Foreskin fibroblast (primary cell): ENCODE measurements around a stretch of chr4.

DNA sequence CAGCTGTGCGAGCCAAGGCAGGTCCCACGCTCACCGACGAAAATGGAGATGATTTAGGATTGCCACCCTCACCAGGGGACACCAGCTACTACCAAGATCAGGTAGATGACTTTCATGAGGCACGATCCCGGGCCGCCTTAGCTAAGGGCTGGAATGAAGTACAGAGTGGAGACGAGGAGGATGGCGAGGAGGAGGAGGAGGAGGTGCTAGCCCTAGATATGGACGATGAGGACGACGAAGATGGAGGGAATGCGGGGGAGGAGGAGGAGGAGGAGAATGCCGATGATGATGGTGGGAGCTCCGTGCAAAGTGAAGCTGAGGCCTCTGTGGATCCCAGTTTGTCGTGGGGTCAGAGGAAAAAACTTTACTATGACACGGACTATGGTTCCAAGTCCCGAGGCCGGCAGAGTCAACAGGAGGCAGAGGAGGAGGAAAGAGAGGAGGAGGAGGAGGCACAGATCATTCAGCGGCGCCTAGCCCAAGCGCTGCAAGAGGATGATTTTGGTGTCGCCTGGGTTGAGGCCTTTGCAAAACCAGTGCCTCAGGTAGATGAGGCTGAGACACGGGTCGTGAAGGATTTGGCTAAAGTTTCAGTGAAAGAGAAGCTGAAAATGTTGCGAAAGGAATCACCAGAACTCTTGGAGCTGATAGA is 512 bp downstream of the UTP3 start:
- RRBS: no CpG with 5 or more reads among the region's 26 CpGs

DNA sequence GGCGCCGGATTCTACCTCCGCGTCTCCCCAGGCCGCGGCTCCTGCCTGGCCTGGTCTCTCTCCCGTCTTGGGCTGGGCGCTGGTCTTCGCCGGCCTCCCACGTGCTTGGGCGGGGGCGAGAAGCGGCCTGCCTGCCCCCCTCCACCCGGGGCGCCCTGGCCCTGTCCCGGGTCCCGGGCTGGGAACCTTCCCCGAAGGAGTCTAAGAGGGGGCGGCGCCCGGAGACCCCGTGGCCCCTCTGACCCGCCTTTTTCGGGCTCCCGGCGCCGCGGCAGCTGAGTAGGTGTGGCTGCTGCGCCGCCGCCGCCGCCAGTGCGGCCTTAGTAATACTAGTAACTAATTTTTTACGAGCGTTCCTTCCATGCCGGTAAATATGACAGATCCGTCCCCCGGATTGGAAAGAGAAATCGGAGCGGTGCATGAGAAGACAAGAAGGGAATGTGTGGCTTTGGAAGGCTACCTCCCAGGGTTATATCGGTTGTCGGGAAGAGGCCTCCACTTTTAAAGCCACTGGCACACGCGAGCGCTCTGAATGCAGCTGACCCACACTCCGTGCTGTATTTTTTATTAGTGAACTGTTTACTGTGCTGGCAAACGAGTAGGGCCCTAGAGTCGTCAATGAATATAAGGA is 16.2 kb upstream of the RUFY3 start:
- RRBS: 3% methylated on average over 28 of the region's 50 CpGs

DNA sequence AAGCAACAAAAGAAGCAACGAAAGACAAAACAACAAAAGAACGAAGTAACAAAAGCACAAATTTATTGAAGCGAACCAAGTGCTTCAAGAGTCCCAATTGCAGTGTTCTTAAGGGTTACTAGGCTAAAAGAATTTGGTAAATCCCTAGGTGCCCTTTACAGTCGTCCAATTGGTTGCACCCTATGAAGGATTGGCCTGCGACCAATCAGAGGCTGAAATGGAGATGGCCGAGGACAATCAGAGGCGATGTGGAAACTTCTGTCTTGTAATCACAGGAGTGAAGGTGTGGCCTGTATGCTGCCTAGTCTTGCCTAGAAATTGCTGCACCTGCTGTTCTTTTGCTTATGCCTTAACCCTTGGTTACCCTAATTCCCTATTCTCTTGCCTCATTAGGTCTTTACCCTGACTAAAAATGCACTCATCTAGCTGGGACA is 1.1 kb upstream of the DCK start:
- RRBS: no CpG with 5 or more reads among the region's 7 CpGs

GRCh38 chr4:71120889-71121099 is 66.3 kb upstream of the SLC4A4 start:
- RRBS: 97% methylated on average over 5 of the region's 19 CpGs

- RRBS: no CpG with 5 or more reads among the region's 7 CpGs
Observed at GRCh38 chr4:71235769-71236266, 48.8 kb downstream of the SLC4A4 start.

DNA sequence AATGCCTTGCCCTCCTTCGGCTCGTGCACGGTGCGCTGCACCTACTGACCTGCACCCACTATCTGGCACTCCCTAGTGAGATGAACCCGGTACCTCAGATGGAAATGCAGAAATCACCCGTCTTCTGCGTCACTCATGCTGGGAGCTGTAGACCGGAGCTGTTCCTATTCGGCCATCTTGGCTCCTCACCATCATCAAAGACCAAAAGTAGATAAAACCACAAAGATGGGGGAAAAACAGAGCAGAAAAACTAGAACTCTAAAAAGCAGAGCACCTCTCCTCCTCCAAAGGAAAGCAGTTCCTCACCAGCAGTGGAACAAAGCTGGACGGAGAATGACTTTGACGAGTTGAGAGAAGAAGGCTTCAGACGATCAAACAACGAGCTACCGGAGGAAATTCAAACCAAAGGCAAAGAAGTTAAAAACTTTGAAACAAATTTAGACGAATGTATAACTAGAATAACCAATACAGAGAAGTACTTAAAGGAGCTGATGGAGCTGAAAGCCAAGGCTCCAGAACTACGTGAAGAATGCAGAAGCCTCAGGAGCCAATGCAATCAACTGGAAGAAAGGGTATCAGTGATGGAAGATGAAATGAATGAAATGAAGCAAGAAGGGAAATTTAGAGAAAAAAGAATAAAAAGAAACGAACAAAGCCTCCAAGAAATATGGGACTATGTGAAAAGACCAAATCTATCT is 232.7 kb downstream of the SLC4A4 start:
- RRBS: no CpG with 5 or more reads among the region's 17 CpGs

GRCh38 chr4:72766536-72766819 is 197.5 kb upstream of the ADAMTS3 start:
- RRBS: no CpG with 5 or more reads among the region's 7 CpGs

GRCh38 chr4:73100021-73100695 is 30.6 kb upstream of the COX18 start:
- RRBS: no CpG with 5 or more reads among the region's 9 CpGs

DNA sequence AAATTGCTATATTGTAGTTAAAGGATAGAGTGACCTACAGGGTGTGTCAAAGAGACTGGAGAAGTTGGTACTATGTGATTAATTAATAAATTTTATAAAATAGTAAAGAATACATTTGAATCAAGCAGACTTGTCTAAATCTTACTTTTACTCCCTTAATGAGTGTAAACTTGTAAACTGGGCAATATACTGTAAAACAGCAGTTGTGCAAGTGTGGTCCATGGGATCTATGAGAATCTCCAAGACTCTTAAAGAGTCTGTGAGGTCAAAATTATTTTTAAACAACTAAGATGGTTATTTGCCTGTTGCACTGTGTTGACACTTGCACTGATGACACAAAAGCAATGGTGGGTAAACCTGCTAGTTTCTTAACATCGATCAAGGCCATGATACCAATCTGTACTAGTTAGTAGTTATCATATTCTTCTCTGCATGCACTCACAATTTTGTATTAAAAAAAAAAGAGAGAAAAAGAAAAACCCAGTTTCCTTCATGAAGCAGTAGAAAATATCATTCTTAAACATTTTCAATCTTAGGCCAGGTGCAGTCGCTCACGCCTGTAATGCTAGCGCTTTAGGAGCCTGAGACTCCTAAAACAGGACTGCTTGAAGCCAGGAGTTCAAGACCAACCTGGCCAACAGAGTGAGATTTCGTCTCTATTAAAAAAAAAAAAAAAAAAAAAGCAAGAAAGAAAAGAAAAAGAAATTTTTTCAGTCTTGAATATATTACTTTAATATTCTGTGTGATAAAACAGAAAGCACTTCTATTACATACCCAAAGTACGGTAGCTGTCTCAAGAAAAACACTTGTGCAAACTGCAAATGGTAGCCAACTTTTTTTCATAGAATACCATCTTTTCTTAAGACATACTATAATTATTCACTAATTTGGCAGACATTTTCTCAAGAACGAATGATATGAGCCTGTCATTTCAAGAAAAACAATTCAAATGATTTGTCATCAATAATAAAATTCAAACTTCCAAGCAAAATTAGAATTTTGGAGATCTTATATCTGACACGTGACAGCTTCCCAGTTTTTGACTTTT is 44.1 kb downstream of the ANKRD17 start:
- RRBS: no CpG with 5 or more reads among the region's 8 CpGs

- RRBS: no CpG with 5 or more reads among the region's 4 CpGs
Observed at GRCh38 chr4:73258871-73258998, 137 bp upstream of the ANKRD17 start.

DNA sequence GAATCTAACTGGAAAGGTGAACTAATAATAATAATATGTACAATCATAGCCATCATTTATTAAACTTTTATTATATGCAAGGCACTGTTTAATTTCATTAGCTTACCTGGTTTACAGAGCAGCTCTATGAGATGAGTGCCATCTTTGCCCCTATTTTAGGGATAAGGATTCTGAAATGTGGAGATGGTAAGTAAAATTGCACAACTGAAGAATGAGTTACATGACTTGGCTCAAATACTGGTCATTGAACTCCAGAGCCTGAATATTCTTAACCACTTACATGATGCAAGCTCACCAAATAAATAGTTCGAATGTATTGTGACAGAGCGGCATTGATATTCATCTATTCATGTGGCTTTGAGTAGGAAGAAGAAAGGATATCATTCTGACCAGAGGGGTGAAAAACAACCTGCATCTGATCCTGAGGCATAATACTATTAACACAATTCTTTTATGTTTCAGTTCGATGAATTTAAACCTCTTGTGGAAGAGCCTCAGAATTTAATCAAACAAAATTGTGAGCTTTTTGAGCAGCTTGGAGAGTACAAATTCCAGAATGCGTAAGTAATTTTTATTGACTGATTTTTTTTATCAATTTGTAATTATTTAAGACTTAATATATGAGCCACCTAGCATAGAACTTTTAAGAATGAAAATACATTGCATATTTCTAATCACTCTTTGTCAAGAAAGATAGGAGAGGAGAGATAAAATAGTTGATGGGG is 11.9 kb downstream of the ALB start:
- RRBS: no CpG with 5 or more reads among the region's 4 CpGs

GRCh38 chr4:73704414-73705045 is 35.8 kb upstream of the CXCL8 start:
- RRBS: no CpG with 5 or more reads among the region's 7 CpGs

- RRBS: no CpG with 5 or more reads among the region's 1 CpG
Observed at GRCh38 chr4:73716186-73716585, 24.2 kb upstream of the CXCL8 start.

DNA sequence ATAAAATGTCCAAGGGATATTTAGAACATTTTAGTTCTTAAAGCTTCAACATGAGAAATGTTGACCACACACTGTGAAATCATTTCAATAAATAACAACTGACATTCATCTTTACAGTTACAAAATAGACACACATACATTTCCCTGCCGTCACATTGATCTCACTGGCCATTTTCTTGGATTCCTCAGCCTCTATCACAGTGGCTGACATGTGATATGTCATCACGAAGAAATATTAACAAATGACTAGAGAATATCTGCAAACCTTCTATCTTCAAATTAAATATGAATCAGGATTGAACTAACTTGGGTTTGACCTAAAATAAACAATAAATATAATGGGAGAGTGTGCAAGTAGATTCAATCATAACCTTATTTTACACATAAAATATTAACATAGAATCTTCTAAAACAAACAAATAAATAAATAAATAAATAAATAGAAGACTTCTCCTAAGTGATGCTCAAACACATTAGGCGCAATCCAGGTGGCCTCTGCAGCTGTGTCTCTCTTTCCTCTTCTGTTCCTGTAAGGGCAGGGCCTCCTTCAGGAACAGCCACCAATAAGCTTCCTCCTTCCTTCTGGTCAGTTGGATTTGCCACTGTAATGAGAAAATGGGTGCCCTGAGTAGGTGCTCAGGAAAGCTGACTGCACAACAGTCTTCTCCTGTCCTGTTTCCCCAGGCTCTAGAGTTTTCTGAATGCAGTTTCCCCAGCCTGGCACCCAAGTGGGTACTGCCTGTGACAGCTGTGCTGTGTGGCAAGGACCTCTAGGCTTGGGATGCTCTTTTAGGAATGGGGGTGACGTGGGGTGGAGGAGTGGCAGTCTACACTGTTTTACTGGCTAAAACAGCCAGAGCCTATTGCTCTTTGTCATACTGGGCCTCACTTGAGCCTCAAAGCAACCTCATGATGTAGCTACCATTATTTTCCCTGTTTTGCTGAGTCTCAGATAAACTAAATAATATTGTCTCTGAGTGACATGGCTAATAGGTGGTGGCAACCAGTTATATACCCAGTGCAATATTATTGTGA is 1.5 kb downstream of the CXCL2 start:
- RRBS: no CpG with 5 or more reads among the region's 4 CpGs

DNA sequence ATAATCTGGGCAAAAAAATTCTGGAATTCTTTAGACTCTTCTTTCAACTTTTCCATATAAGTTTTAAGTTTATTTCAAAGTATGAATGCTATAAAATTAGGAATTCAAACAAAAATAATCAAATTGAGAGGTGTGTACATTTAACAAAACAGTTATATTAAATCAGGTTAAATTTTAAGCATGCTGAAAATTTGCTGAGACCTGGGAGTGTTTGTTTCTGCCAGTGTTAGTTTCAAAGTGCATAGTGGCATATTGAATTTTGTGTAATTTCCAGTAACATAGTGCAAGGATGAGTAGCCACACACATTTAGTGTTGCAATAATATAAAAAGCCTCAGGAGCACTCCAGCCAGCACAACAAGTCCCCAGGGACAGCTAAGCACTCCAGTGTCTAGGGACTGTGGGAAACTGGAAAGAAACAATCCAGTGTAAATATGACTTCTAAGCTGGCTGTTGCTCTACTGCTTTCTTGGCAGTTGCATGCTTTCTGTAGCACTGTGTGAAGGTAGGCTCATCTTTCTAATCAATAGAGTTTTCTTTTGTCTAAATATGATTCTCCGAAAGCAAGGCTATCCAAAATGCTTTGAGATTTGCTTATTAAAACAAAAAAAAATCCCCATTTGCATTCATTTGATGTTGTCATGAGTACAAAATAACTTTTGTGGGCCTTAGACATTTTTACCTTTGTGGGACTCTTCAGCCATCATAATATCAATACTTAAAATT is 24.1 kb upstream of the CXCL2 start:
- RRBS: no CpG with 5 or more reads among the region's 1 CpG

- RRBS: 97% methylated on average over 2 of the region's 4 CpGs
Observed at GRCh38 chr4:74166444-74167590, 8.9 kb downstream of the MTHFD2L start.

DNA sequence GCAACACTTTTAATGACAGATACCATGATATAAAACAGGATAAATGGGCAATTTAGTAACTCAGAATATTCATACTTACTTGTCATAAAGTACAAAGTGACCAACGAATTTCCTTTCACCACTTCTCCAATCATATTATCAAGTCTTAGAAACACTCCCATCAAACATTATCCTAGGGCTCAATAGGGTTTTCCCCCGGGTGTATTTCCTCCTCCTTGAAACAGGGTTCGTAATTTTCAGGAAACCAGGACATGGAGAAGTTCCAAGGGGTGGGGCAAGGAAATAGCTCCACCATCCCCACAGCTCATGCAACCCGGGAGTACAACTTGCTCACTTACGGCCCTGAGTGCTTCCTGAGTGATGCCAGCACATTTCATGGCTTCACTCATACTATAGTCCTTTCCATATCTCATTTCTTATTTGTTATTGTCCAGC is 73.2 kb downstream of the MTHFD2L start:
- RRBS: 61% methylated on average over 3 of the region's 5 CpGs

- RRBS: no CpG with 5 or more reads among the region's 6 CpGs
Observed at GRCh38 chr4:74320290-74321053, 12.2 kb downstream of the EPGN start.

DNA sequence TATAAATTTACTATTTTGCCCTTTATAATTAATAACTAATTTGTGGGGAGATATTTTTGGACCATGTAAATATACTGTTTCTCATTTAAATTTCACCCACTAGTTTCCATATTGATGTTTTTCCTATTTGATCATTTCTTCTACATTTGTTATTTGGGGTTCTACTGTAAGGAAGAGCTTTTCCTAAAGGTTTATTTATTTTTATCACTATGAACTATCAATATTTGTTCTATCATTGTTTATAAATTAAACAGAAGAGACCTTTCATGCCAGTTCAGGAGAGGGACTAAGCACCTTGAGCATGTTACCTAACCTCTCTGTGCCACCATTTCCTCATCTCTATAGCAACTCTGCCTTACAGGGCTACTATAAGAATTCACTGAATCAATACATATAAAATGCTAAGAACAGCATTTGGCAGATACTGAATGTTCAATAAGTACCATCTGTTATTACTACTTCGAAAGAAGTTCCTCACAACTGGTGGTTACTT is 32.7 kb downstream of the EREG start:
- RRBS: no CpG with 5 or more reads among the region's 1 CpG